ENCODE measurements around a stretch of chr12.

DNA sequence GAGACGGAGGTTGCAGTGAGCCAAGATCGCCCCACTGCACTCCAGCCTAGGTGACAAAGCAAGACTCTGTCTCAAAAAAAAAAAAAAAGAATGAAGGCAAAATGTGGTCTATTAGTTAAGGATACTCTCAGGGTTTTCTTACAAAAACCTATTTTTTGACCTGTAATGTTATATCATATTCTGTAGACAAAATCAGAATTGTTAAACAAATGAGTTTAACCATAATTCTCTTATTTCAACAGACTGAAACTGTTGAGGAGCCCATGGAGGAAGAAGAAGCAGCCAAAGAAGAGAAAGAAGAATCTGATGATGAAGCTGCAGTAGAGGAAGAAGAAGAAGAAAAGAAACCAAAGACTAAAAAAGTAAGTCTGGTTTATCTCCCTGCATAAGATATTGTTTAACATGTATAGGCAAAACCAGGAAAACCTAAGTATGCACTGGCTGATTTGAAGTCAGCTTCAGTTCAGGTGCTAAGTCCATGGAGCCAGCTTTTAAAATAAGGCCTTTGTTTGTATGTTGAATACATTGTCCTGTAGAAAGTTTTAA lies 8.0 kb downstream of the HSP90B1 start:
- PRO-cap = no peak
- RRBS = no CpG with 5 or more reads among the region's 2 CpGs

DNA sequence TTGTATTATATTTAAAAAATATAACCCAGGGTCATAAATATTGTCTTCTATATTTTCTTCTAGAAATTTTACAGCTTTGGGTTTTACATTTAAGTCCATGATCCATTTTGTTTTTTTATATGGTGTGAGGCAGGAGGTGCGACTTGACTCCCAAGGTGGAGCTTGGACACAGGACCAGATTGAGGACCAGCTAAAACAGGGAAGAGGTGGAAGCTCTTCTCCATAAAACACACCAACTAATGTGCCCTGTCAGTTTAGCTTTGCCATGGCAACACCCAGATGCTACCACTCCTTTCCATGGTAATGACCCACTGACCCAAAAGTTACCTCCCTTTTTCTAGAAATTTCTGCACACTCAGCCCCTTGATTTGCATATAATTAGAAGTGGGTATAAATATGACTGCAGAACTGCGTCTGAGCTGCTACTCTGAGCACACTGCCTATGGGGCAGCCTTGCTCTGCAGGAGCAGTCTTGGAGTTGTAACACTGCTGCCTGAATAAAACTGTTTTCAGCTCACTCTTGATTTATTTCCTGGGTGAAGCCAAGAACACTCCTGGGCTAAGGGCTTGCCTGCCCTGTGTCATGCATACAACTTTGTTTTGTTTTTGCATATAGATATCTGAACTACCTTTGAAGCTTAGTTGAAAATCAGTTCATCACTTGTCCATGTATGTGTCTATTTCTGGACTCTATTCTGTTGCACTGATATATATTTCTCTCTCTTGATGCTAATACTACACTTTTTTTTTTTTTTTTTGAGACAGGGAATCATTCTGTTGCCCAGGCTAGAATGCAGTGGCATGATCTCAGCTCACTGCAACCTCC lies 3.1 kb upstream of the TDG start:
- PRO-cap = no peak
- RRBS = no CpG with 5 or more reads among the region's 2 CpGs

GRCh38 chr12:104030486-104030919 lies 19.5 kb downstream of the GLT8D2 start:
- PRO-cap = no peak
- RRBS = no CpG with 5 or more reads among the region's 25 CpGs

DNA sequence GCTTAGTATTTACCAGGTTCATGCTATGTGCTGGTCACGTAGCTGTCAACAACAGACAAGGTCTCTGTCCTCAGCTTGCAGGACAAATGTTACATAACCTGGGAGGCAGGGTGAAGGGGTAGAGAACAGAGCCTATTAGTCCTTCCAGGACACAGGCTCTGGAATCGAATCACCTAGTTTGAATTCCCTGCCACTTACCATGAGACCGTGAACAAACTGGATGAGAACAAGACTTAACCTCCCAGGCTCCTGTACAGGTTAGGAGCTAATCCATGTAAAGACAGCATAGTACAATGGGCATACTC lies 6.3 kb downstream of the NFYB start:
- PRO-cap = no peak
- RRBS = no CpG with 5 or more reads among the region's 3 CpGs

DNA sequence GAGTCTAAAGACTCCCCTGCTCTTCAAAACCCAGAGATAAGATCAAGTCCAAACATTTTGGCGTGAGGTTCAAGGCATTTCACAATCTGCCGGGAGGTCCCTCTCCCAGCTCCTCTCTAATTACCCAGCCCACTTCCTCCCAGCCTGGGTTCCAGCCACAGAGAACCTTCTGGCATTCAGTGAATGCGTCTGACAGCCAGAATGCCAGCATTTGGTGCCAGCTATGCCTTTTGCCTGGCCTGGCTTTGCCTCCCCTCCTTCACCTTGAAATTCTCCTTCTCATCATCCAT lies 37.6 kb upstream of the TXNRD1 start:
- PRO-cap = no peak
- RRBS = no CpG with 5 or more reads among the region's 3 CpGs

DNA sequence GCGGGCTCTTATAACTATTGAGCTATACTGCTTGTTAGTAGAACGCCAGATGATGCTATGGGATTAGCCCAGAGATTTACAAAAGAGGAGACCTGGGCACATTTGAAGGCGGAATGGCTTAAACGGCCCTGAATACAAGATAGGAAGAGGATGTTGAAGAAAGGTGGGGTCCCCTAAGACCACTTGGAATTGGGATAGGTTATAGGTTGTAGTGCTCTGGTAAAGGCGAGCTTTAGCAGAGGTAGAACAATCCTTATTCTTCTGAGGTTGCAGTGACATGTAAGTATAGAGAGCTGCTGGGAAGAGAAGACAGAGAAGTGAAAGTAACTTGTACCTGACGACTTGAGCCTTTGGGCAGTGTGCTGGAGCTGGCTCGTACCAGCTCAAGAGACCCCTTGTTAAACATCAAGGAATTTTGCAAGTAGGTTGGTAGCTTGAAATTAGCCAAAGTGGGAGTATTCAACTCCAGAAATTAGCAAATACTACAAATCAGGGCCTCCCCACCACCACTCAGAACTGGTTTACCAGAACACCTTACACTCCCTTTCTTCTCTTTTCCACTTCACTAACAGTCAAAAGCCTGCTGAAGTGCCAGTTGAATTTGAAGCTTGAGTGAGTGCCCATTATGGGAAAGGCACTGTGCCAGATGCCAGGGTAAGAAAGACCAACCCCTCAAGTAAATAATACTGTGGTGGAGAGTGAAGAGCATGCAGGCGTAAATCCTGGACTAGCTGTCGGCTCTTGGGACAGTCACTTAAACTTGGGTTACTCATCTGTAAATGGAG lies 27.3 kb upstream of the EID3 start:
- PRO-cap = no peak
- RRBS = no CpG with 5 or more reads among the region's 9 CpGs

DNA sequence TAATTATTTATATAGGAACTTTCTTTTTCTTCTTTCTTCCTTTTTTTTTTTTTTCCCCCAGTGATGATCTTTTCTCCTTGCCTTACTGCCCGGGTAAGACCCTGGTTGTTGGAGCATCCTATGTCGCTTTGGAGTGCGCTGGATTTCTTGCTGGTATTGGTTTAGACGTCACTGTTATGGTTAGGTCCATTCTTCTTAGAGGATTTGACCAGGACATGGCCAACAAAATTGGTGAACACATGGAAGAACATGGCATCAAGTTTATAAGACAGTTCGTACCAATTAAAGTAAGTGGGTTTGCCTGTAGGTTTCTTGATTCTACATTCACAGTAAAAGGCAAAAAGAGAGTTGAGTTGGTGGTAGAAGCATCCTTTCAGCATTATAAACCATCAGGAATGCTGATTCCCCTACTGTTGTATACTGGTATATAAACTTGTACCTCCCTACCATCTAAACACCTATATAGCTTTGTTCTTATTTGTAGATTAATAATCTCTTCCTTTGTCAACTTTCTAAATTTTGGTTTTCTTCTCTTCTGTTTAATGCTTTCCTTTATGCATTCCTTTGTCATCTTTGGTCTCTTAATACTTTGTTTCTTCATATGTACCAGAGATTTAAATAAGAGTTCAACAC lies 17.6 kb downstream of the EID3 start:
- PRO-cap = no peak
- RRBS = no CpG with 5 or more reads among the region's 5 CpGs

- PRO-cap = no peak
- RRBS = no CpG with 5 or more reads among the region's 4 CpGs
Observed at GRCh38 chr12:104358810-104359279, 55.3 kb downstream of the EID3 start.

DNA sequence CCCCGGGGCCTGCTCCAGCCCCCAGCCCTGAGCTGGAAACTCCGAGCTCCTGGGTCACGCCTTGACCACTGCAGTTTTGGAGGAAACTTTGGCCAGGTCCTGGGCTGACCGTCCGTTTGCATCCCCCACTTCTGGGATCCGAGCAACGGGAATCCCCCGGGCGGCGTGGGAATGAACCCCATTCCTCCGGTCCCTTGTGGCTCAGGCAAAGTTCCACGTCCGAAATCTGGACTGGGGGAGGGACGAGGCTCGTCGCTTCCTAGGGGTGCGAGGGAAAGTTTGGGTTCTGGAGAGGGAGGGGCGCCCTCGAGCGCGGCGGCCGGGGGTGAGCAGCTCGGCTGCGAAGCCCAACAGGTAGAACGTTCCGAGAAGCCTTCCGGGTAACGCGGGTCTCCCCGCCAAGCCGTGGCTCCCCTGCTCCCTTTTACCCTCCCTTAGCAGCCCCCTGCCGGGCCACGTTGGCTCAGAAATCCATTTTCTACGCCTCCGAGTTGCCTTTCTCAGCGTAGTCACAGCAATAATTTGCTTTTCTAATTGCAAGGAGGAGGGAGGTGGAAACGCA lies 1.5 kb downstream of the CHST11 start:
- PRO-cap = bidirectional peak, plus-strand start at position 357 of the sequence, minus-strand start at position 233 of the sequence
- RRBS = under 1% methylated on average over 11 of the region's 38 CpGs

DNA sequence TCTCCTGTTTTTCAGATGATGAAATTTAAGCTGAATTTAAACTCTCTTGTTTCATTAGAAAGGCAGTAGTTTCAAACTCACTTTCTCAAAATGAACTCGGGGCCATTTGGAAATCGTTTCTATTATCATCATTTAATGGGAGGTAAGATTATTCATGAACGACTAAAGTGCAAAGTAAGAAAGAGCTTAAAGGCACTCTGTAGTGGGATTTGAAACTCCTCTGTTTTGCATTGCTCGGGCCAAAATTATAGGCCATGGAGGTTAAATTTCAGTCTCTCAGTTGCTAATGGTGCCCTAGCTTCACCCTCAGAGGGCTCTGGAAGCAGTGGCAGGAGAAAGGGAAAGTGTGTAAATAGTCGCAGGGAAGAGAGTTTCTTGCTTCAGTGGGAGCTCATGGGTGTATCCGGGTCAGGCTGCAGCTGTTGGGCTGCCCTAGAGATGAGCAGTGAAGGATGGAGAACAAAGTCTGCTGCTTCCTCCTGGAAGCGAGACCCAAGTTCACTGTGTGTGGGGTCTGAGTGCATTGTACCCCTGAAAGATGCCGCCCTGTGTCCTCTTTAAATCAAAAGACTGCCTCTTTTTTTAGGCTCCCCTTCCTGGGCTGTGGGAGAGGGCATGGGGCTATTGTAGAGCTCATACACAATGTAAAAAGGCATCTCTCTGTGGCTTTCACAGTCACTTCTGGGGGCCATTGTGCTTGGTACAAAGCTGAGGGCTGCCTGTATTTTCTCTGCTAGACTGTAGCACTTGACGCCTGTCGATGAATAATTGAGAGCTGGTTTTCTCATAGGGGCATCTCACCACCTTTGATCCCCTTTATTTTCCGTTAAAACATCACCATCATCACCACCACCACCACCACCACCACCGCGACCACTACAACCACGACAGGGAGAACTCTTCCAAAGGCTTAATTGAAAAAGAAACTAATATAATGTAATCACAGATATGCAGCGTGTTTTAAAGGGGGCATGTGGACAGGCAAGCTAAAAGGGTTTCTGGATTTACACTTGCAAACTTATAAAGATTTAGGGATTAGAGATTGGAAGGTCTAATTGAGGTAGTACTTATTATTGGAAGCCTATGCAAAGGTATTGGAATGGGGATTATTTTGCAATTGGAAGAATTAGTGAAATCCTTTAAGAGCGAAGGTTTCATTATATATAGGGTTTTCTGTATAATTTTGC lies 16.7 kb downstream of the CHST11 start:
- PRO-cap = no peak
- RRBS = no CpG with 5 or more reads among the region's 16 CpGs

DNA sequence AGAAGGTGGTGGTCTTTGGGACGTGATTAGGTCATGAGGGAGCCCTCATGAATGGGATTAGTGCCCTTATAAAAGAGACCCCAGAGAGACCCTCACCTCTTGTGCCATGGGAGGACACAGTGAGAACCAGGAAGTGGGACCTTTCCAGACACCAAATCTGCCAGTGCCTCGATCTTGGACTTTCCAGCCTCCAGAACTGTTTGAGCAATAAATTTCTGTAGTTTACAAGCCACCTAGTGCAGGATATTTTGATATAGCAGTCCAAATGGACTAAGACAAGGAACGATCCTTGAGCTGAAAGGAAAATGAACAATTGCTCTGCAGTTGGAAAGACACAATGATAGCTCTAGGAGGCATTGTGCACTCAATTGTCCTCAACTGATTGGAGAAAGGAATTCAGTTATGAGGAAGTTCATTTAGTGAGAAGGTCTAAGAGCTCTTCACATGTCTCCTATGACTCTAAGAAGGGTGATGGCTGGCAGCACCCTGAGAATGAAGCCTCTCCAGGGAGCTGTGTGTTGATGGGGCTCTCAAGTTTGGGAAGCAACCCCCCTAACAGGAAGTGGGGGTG lies 20.9 kb downstream of the CHST11 start:
- PRO-cap = no peak
- RRBS = no CpG with 5 or more reads among the region's 3 CpGs

DNA sequence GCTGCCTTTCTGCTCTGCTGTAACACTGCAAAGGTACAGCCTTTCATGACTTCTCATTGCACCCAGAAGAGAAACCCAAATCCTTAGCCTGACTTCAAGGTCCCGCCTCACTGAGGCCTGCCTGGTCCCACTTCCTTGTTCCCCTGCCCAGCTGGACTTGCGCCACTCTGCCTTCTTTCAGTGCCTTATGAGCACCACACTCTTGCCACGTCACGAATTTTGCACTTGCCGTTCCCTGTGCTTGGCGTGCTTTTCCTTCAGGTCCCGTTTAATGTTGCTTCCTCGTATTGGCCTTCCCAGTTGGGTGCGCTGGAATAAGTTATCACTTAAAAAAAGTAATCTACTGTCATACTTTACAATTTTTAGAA lies 24.3 kb downstream of the CHST11 start:
- PRO-cap = no peak
- RRBS = no CpG with 5 or more reads among the region's 9 CpGs

GRCh38 chr12:104505149-104505820 lies 48.5 kb downstream of the CHST11 start:
- PRO-cap = no peak
- RRBS = no CpG with 5 or more reads among the region's 7 CpGs

DNA sequence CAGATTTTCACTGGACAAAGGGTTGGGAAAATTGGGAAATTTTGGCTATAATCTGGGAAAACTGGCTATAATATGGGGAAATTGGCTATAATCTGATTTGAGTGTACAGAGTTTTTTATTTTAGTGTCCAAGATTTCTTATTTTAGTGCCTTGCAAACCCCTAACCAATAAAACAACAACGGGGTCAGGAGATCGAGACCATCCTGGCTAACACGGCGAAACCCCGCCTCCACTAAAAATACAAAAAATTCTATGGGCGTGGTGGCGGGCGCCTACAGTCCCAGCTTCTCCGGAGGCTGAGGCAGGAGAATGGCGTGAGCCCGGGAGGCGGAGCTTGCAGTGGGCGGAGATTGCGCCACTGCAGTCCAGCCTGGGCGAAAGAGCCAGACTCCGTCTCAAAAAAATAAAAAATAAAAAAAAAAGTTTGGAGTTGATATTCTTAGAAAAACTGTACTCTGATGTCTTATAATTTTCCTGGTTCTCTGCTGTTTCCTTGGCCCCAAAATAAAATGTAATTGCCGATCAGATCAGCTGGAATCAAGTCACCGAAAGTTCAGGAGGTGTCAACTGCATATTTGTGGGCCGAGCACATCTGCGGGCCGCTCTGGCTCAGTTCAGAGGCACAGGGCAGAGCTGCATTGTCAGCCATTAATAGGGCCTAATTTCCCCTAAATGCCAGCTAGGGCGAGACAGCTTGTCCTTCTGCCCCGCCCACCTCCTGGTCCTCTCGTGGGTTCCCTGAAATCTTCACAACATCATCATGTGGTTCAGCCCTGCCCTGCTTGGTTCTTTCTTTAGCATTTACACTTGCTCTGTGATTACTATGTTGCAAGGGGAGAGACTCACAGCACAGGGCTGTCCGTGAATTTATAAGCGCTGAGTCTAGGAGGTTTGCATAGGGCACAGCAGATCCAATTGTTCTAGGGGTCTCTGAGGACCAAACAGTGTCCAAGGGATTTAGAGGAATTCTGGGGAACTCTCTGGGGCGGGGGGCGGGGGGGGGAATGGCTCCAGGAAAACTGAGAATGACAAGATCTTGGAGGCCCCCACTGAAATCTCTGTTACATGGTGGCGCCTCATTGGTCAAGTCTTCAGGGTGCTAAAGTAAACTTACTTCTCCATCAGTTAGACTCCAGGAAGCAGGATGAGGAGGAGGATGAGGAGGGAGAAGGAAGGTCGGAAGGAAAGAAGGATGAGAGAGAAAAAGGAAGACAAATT lies 148.8 kb downstream of the CHST11 start:
- PRO-cap = no peak
- RRBS = no CpG with 5 or more reads among the region's 30 CpGs

GRCh38 chr12:104669695-104670323 lies 213.1 kb downstream of the CHST11 start:
- PRO-cap = no peak
- RRBS = no CpG with 5 or more reads among the region's 8 CpGs

- PRO-cap = no peak
- RRBS = no CpG with 5 or more reads among the region's 36 CpGs
Observed at GRCh38 chr12:104720013-104721093, 237.7 kb downstream of the SLC41A2 start.

DNA sequence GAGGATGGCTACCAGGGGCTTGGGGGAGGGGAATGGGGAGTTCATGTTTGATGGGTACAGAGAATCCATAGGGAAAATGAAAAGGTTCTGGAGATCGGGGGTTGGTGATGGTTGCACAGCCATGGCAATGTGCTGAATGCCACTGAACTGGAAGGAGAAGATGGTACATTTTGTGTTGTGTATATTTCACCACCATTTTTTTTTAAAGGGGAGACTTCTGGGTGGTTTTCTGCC lies 233.9 kb downstream of the SLC41A2 start:
- PRO-cap = no peak
- RRBS = no CpG with 5 or more reads among the region's 1 CpG

GRCh38 chr12:104823925-104824545 lies 134.1 kb downstream of the SLC41A2 start:
- PRO-cap = no peak
- RRBS = no CpG with 5 or more reads among the region's 10 CpGs

DNA sequence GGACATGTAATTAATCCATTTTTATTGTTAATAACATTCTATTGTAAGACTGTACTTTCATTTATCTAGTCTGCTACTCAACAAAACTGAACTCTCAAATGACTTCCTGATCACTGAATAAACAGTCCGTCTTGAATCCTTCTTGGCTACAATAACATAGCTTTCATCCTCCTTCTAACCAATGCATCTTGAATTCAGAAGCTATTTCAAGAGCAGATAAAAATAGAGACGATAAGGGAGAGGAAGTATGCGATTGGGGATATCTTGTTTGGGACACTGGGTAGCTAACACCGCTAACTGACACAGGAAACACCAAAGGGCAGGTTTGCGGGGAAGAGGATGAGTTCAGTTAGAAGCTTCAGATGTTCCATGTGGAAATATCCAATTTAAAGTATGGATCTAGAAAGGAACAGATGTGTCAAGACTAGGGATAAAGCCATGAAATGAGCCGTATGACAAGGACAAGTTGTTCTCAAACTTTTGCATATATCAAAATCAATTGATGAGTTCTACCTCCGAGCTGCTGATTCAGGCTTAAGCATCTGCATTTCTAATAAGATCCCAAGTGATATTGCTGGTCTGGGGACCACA lies 102.4 kb downstream of the SLC41A2 start:
- PRO-cap = no peak
- RRBS = no CpG with 5 or more reads among the region's 7 CpGs

DNA sequence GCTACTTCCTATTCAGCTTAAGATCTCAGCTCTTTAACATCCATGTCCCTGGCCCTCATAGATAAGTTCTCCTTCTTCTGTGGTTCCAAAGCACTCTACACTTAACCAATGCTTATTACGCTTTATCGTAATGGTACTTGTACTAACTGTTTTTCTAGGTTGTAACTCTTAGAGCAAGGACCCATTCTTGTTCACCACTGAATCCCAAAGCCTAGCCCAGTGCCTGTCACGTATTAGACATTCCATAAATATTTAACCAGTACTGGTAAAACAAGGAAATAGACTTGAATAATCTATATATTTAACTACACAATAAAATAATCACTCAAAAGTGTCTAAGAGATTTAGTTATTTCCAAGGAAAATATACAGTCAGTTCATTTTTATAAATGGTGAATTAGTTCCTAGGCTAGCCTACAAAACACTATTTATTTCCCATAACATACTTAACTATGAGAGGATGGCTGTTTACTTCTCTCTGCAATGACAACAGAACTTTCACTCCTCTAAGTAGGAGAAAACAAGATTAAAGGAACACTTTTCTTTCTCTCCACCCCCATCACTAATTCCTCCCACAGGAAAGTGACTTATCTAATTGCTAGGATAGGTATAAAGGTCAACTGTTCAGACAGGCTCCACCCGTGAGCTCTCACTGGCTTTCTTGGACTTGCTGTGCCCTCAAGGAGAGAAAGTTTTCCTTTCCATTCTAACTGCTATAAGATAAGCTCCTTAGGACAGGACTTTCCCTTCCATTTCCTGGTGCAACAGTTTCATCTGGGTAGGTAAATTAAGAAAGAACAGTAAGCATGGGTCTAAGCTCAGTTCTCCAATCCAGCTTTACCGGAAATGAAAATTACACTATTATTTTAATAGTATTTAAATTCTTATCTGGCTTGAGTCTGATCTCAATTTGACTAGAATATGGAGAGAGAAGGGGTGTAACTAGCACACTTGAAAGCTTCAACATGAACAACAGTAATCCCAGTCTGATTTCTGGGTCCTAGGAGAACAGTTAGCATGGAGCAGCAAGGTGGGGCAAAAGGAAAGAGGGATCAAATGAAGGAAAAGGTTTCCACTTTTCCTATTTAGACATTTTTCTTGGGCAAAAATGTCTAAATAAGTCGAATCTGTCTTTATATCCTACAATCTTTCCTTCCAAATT lies 4.8 kb downstream of the SLC41A2 start:
- PRO-cap = no peak
- RRBS = no CpG with 5 or more reads among the region's 6 CpGs

Measured in MCF 10A (cell line).